ENCODE measurements around a stretch of chr7.

DNA sequence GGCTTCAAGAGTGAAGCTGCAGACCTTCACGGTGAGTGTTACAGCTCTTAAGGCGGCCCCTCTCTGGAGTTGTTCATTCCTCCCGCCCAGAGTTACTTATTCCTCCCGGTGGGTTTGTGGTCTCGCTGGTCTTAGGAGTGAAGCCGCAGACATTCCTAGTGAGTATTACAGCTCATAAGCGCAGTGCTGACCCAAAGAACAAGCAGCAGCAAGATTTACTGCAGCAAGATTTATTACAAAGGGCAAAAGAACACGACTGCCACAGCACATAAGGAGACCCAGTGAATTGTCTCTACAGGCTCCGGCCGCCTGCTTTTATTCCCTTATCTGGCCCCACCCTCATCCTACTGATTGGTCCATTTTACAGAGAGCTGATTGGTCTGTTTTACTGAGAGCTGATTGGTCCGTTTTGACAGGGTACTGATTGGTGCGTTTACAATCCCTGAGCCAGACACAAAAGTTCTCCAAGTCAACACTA, 82.2 kb downstream of the VIPR2 start:
- RAMPAGE, long total RNA: no peak
- RRBS: no CpG with 5 or more reads among the region's 12 CpGs

GRCh38 chr7:159195583-159196234, 51.0 kb upstream of the VIPR2 start:
- RAMPAGE, long total RNA: no peak
- RRBS: no CpG with 5 or more reads among the region's 6 CpGs

Measured in cardiac muscle cell (in vitro differentiated cells and primary cell).